Right lobe of liver (tissue), 4 donors: ENCODE measurements around the genes TPP1, PPFIBP2, SCUBE2 and ZNF143.

DNA sequence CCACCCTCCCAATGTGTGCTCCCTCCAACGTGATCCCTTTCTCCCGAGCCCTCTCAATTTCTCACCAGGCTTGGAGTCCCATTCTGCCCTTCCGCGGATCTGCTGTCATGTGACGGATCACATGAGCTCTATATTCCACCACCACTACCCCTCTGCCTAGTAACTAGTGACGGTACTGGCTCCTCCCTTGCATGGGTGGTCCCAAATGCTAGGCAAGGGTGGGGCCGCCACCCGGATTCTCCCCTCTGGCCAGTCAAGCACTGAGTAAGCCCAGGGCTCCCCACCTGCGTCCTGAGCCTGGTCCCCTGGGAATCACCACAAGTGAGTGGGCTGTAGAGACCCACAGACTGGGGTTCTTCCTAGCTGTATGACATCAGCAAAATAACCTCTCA lies at the start of gene TPP1:
TPP1 (minus strand) TSS at position 104 of the 392 bp plus-strand sequence.
- PRO-cap, 4 experiments: peak in 4 of 4 experiments; most common plus-strand start position 252 of the sequence (in 2); most common minus-strand start position 104 of the sequence (in 3)
- RAMPAGE, long total RNA, 2 experiments: start-site peak on the minus strand in 2 of 2 experiments, centred at positions 81 to 83 of the sequence, 822 to 918 reads per replicate

GRCh38 chr11:6646123-6646565 lies 9.5 kb downstream of the DCHS1 start:
- PRO-cap, 4 experiments: no peak in any of the 4 experiments
- RAMPAGE, long total RNA, 2 experiments: no peak in any of the 2 experiments

DNA sequence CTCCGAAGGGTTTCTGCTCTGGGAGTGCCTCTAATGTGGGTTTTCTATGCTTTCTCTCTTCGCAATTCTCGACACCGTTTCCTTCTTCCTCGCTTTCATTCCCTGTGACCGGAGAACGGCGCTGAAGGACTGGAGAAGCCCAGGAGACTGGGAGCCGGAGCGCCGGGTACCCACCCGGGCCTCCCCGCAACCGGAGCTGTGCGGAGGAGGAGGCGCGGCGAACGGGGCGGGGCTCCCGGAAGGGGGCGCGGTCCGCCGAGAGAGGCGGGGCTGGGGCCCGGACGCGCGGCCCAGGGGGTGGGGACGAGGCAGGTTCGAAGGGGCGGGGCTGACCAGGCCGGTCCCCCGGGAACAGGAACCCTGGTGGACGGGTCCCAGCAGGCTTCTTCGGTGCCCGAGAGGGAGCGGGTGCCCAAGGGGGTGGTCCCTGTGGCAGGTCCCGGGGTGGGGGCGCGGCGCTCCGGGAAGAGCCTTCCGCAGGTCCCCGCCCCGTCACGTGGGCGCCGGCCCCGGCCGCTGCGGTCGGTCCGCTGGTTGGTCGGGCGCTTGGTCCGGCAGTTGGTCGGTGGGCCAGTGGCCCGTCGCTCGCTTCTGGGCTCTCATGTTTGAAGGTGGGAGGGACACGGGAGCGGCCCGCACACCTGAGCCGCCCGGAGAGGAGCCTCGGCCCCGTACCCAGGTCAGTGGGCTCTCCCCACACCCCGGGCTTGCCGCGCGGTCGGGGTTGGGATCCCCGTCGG lies at the start of gene PPFIBP2:
PPFIBP2 (plus strand) TSS at position 557 of the 740 bp plus-strand sequence.
- PRO-cap, 4 experiments: peak in 4 of 4 experiments; most common plus-strand start position 557 of the sequence (in 4); most common minus-strand start position 198 of the sequence (in 2)
- RAMPAGE, long total RNA, 2 experiments: start-site peak on the plus strand in 2 of 2 experiments, centred at positions 534 to 577 of the sequence, 118 to 208 reads per replicate; start-site peak on the minus strand in 1 of 2 experiments, centred at position 199 of the sequence, 62 reads per replicate

DNA sequence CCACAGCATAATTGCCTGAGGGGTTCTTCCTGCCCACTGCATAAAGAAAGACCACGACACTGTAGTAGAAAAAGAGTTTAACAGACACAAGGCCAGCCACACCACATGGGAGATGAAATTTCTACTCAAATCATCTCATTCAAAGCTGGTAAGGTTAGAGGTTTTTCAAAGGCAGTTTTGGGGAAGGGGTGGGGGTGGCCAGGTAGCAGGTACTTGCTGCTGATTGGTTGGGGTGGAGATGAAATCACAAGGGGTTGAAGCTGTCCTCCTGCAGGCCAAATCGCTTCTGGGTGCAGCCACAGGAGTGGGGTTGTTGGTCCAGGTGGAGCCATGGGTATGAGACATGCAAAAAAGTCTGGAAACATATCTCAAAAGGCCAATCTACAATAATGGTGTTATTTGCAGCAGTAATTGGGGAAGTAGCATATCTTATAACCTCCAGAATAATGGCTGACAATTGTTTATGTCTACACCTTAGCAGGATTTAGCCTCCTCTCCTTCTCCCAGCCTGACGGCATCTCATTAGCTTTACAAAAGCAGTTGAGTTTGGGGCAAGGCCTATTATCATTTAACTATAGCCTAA lies 4.8 kb upstream of the NLRP10 start:
- PRO-cap, 4 experiments: no peak in any of the 4 experiments
- RAMPAGE, long total RNA, 2 experiments: no peak in any of the 2 experiments

GRCh38 chr11:8016426-8016725 lies 29.2 kb downstream of the EIF3F start:
- PRO-cap, 4 experiments: no peak in any of the 4 experiments
- RAMPAGE, long total RNA, 2 experiments: no peak in any of the 2 experiments

- PRO-cap, 4 experiments: no peak in any of the 4 experiments
- RAMPAGE, long total RNA, 2 experiments: no peak in any of the 2 experiments
Observed at GRCh38 chr11:8705322-8706252, 23.0 kb downstream of the RPL27A start.

DNA sequence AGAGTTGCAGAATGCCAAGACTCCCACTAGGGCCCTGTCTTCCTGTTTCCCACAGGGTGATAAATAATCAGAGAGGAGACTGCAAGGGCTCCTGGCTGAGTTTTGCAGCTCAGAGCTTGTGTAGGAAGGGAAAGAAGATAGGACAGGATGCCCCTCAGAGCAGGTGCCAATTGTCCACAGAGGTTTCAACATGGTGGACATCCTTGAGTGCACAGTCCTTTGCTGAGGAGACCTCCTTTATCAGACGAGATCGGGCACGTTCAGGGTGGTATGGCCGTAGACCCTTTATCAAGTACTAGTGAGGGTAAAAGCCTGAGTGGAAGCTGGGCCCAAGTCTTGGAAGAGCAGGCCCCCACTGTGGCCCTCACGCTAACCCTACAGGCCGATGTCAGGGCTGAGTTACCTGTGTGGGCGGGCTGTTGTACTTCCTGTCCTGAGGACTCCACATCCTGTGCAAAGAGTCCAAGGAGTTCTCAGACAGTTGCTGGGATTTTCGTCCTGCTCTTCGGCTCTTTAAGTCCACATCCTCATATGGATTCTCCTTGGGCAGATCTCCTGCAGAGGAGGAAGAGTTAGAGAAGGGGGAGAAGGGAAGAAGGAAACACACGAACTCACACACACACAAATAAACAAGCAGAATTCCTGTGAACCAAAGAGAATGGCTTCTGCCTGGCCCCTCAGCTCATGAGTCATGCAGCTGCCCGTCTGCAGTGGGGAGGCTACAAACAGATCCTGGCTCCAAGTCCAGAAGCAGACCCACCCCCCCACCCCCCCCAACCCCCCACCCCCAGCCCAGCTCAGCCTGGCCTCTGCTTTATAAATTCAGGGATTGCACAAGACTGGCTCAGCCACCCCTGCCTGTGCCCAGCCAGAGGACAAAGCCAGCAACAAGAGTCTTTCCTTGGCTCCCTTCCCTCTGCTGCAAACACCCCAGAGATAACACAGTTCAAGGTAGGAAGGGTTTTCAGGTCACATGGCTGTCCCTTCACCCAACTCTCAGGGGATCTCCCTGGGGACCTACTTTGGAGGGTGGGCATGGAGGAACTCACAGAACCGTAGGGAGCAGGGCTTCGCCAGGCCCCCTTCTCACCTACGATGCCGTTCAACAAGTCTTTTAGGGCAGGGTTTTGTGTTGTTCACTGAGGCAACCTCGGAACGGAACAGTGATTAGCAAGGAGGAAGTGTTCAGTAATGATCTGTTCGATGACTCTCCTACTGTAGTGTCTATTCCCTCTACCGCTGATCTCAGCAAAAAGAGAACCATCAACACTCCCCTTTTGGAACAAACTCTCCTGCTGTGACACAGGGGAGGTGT lies 35.2 kb downstream of the RPL27A start:
- PRO-cap, 4 experiments: peak in 4 of 4 experiments; most common plus-strand start position 1,020 of the sequence (in 2); most common minus-strand start position 693 of the sequence (in 2)
- RAMPAGE, long total RNA, 2 experiments: start-site peak on the minus strand in 2 of 2 experiments, centred at position 694 of the sequence, 30 to 95 reads per replicate

GRCh38 chr11:8732609-8733333 lies 50.2 kb downstream of the RPL27A start:
- PRO-cap, 4 experiments: peak in 2 of 4 experiments; most common plus-strand start chr11:8732972 (in 1); most common minus-strand start chr11:8732714 (in 1)
- RAMPAGE, long total RNA, 2 experiments: no peak in any of the 2 experiments

DNA sequence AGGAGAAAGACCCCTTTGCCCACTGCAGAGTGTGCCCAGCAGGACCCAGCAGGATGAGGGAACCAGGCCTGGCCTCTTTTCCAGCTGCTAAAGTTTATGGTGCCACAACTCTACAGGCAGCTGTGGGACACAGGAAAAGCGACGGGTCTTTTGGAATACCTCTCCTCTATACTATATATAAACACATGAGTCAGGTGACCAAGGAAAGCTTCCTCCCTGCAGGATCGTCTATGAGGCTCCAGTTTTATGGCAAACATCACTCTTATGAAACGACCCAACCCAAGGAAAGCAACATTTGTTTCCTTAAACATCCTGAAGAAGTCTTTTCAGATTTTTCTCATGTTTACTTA lies 2.3 kb downstream of the DENND2B start:
- PRO-cap, 4 experiments: no peak in any of the 4 experiments
- RAMPAGE, long total RNA, 2 experiments: no peak in any of the 2 experiments

GRCh38 chr11:8810224-8810563 lies 280 bp downstream of the DENND2B start:
- PRO-cap, 4 experiments: no peak in any of the 4 experiments
- RAMPAGE, long total RNA, 2 experiments: no peak in any of the 2 experiments

GRCh38 chr11:8865276-8865667 lies 45.7 kb upstream of the AKIP1 start:
- PRO-cap, 4 experiments: peak in 1 of 4 experiments; most common plus-strand start chr11:8865514 (in 1)
- RAMPAGE, long total RNA, 2 experiments: no peak in any of the 2 experiments

- PRO-cap, 4 experiments: no peak in any of the 4 experiments
- RAMPAGE, long total RNA, 2 experiments: no peak in any of the 2 experiments
Observed at GRCh38 chr11:9051303-9051707, 40.1 kb downstream of the SCUBE2 start.

DNA sequence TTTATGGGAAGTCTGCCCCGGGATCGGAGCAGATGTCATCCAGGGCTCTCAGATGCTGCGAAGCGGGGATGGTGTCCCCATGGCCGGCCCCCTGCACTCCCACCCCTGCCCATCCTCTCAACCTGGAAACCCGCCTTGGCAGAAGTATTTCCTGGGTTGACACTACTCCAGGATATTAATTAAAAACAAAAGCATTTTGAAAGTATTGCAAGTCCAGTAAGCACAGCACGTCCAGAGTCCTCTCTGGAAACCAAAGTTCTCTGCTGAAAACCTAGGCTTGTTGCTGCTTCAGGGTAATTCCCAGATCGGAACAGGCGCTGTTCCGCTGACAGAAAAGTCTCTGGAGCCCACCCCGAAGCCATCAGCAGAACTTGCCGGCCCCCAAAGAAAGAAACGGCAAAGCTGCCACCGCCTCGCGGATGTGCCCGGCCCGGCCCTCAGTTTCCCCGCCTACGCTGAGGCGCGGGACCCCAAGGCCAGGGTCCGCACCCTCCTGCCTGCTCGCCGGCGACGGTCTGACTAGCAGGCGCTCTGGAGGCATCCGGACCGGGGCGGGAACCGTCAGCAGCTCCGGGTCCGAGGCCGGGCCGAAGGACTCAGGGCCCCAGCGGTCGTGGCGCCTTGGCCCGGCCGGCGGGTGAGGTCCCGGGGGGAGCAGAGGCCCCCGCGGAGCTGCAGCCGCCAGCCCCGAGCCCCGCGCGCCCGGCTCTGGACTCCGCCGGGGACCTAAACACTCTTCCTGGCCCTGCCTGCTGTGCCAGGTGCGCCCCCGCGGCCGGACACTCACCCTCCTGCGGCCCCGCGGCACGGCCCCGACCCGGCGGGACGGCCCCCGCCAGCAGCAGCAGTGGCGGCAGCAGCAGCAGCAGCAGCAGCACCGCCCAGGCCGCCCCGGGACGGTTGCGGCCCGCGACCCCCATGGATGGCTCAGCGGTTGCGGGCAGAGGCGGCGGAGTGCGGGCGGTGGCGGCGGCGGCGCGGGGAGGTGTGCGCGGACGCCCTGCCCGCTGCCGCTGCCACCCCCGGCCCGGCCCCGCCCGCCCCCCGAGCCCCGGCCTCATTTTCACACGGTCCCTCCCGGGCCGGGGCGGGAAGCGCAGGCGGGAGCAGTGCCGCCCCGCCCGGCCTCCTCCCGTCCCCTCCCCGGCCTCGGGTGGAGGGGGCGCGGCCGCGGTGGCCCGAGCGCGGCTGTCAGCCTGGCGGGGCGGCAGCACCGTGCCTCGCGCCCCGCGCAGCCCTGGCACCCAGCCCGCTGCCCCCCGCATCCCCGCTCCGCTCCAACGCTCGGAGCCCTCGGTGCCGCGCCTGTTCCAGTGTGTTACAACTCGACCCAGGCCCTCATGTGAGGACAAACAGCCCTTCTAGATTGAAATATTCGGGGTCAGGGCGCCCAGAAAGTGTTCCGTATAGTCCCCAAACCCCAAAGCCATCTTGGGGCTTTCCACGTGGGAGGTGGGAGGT lies at the start of gene SCUBE2:
SCUBE2 (minus strand) TSS at position 991 of the 1,461 bp plus-strand sequence.
- PRO-cap, 4 experiments: no peak in any of the 4 experiments
- RAMPAGE, long total RNA, 2 experiments: no peak in any of the 2 experiments

GRCh38 chr11:9139038-9139962 lies 47.9 kb upstream of the SCUBE2 start:
- PRO-cap, 4 experiments: peak in 1 of 4 experiments; most common plus-strand start chr11:9139196 (in 1)
- RAMPAGE, long total RNA, 2 experiments: no peak in any of the 2 experiments

DNA sequence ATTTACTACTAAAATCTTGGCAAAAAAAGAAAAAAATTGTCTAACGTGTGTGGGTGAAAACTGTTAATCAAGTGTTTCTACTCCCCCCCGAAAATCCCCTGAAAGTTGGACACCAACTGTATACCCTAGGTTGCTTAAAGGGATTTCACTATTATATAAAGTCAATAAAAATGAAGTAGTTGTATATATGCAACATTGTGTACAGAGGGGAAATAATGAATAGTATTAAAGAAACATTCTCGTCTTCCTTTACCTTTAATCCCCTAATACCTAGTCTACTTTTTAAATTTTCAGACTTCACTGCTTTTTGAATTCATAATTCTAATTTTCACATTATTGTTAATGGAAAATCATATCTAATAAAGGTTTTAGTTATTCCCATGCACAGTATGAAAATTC lies 14.0 kb upstream of the ZNF143 start:
- PRO-cap, 4 experiments: no peak in any of the 4 experiments
- RAMPAGE, long total RNA, 2 experiments: no peak in any of the 2 experiments

- PRO-cap, 4 experiments: peak in 4 of 4 experiments; most common plus-strand start chr11:9461475 (in 4); most common minus-strand start chr11:9461333 (in 3)
- RAMPAGE, long total RNA, 2 experiments: start-site peak on the plus strand in 2 of 2 experiments, at chr11:9461010-9461032 at its widest, 44 to 195 reads per replicate
Observed at GRCh38 chr11:9460866-9461689, at the start of gene ZNF143. TSS of gene ZNF143 (plus strand) at chr11:9461012.

- PRO-cap, 4 experiments: no peak in any of the 4 experiments
- RAMPAGE, long total RNA, 2 experiments: no peak in any of the 2 experiments
Observed at GRCh38 chr11:9570136-9570513, 3.3 kb upstream of the WEE1 start.

DNA sequence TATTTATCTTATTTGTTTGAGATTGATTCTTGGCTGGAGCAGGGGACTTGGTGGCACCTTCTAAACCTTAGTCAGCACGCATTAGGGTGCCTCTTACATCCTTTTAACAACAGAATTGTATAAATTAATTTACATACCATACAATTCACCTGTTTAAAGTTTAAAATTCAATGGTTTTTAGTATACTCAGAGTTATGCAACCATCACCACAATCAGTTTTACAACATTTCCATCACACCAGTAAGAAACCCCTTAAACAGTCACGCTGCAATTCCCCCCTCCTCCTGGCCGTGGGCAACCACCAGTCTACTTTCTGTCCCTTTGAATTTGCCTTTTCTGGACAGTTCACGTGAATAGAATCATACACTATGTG lies 20.2 kb upstream of the SWAP70 start:
- PRO-cap, 4 experiments: peak in 1 of 4 experiments; most common minus-strand start position 289 of the sequence (in 1)
- RAMPAGE, long total RNA, 2 experiments: no peak in any of the 2 experiments

DNA sequence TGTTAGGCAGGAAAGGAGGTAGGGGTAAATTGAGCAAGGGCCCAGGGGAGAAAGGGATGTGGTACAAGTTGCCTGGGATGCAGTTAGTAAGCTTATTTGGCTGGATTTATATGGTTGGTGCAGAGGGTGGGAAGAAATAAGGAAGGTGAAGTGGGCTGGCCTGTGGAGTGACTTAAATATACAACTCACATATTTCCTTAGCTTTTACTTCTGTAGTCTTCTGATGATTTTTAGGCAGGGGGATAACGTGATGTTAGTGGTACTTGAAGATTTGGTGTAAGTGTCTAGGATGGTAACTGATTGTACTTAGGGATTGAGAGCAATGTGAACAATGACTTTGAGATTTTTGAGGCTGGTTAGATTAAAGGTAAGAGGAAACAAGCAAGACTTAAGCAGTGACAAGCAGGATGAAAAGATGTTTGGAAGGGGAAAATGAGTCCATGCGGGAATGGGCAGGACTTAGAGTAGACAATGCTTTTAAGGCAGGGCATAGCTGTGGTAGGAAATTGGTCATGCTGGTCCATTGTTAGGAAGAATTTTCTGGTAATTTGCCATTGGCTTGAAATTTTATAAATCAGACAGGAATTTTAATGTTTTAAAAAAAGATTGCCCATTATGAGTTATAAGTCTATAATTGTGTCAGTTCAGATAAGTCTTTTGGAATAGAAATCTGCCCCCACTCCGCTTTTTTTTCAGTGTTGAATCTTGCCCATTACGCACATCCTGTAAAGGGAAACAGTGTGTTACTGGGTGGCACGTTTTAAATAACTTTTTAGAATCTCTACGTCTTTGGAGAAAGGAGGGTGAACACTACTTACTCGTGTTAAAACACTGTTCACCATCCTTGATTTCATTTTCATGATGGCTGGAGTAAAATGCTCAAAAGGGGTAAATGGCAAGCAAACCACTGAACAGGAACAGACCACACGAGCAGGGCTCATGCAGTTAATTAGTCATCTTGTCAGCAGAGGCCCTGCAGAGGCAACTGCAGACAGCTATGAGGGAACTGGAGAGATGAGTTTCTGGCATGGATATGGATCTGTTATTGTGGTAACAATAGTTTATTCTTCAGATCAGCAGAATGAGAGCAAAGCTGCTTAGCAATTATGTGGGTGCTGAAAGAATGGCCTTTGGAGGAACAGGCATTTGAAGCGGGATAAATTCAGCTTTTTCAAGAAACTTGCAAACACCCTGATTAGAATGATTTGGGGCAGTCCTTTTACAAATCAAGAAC lies 24.9 kb downstream of the SWAP70 start:
- PRO-cap, 4 experiments: peak in 3 of 4 experiments; most common plus-strand start position 775 of the sequence (in 3); most common minus-strand start position 450 of the sequence (in 1)
- RAMPAGE, long total RNA, 2 experiments: no peak in any of the 2 experiments

DNA sequence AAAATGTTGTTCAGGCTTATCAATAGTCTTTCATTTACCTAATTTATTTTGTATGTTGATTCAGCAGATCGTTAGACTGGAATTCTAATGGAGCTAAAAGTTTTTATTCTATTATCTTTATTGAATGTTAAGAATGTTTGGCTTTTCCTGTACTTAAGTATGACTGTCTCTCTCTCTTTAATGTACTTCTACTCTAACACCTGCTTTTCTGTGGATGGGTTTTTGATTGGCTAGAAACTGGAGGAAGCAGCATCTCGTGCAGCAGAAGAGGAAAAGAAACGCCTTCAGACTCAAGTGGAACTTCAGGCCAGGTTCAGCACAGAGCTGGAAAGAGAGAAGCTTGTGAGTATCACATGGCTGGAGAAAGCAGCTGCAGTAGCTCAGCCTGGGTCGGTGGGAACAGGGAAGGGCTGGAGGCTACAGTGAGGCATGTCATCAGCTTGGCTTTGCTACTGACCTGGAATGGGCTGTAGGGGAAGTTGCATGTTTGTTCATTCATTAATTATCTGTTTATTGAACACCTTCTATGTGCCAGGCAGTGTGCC lies 74.2 kb downstream of the SWAP70 start:
- PRO-cap, 4 experiments: peak in 2 of 4 experiments; most common plus-strand start position 394 of the sequence (in 2); most common minus-strand start position 165 of the sequence (in 1)
- RAMPAGE, long total RNA, 2 experiments: no peak in any of the 2 experiments